SUDHL5 (cell line): ENCODE measurements around a stretch of chr2.

DNA sequence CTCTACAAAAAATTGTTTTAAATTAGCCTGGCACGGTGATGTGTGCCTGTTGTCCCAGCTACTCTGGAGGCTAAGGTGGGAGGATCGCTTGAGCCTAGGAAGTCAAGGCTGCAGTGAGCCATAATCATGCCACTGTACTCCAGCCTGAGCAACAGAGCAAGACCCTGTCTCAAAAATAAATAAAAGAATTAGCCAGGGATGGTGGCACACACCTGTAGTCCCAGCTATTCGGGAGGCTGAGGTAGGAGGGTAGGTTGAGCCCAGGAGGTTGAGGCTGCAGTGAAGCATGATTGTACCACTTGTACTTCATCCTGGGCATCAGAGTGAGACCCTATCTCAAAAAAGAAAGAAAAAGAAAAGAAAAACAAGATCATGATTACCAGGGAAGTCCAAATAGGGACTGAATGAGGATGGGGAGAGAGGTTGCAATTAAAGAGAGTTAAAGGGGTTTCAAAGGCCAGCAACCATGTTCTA, 270.2 kb upstream of the EPAS1 start:
- PRO-cap = no peak

DNA sequence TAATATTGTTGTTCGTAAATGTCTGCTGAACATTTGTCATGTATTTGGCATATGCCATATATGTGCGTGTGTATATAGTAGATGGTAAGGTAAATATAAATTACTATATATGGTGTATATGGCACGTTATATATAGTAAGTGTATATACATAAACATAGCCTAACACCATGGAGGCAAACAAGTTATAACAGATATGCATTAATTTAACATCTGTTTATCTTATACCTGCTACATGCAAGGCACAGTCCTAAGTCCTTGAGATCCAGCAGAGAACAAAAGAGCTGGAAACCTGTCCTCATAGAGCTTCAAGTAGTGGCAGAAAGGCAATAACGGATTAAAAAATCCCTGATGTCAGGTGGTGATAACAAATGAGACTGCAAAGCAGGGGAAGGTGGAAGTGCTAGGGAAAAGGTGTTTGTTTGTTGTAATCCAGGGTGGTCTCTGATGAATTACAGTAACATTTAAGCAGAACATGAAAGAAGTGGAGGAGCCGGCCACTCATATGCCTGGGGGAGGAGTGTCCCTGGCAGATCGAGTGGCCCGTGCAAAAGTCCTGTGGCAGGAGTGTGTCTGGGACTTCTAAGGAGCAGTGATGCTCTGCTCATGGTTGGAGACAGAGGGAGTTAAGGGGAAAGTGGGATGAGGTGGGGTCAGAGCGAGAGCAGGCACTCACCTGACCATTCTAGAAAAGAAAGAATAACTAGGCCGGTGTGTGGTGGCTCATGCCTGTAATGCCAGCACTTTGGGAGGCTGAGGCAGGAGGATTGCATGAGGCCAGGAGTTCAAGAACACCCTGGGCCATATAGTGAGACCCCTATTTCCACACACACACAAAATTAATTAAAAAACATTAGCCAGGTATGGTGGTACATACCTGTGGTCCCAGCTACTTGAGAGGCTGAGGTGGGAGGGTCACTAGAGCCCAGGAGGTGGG, 261.4 kb upstream of the EPAS1 start:
- PRO-cap = no peak

GRCh38 chr2:46119436-46119910, 177.7 kb upstream of the EPAS1 start:
- PRO-cap = no peak

DNA sequence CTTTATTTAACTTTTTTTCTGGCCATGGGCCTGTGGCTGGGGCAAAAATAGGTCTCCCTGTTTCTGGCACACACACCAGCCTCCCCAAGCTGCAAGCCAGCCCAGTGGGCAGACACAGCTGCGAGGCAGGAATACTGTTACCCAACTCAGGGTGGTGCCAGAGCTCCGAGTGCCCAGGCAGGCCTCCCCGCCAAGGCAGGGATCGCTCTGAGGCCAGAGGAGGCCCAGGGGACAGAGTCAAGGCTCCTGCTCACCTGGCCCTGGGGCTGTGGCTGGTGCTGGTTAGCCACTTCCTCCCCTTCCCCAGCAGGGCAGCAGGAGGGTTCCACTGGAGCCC, 67.1 kb upstream of the EPAS1 start:
- PRO-cap = no peak

- PRO-cap = no peak
Measured at GRCh38 chr2:46304612-46305136, 7.5 kb downstream of the EPAS1 start.

DNA sequence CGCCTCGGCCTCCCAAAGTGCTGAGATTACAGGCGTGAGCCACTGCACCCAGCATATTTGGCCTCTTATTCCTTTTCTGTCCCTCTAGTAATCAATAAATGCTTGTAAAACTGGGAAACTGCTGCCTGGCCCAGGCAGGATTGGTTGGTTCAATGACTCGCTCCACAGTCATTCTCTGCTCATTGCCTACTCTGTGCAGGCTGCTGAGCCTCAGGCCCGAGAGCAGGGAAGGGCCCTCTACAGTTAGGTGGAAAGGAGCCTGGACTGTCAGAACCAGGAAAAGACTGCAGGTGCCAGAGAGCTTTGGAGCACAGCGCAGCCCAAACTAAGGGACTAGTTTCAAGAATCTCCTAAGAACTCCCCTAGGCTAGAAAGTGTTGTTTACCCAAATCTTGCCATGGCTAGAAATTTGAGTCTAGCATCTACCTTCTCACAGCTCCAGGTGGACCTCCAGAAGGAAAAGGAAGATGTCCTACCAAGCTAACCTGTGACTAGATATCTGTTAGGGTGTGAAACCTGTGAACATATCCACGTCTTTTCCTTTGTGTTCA, 14.0 kb downstream of the EPAS1 start:
- PRO-cap = no peak

- PRO-cap = no peak
Measured at GRCh38 chr2:46319068-46319406, 21.8 kb downstream of the EPAS1 start.

GRCh38 chr2:46336528-46336974, 39.3 kb downstream of the EPAS1 start:
- PRO-cap = no peak

DNA sequence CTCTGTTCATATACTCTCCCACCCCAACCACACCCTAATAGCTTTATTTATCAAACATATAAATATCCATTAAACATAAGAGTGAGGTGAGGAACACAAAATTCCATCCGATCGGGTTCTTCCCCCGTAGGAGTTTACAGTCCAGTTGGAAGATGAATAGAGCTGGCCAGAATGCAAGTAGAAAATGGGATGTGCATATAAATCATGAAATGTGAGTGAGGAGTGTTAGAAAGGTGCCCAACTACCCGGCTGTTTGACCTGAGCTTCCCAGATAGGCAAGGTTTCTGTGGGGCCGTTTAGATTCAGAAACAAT, 14.1 kb upstream of the ATP6V1E2 start:
- PRO-cap = no peak

DNA sequence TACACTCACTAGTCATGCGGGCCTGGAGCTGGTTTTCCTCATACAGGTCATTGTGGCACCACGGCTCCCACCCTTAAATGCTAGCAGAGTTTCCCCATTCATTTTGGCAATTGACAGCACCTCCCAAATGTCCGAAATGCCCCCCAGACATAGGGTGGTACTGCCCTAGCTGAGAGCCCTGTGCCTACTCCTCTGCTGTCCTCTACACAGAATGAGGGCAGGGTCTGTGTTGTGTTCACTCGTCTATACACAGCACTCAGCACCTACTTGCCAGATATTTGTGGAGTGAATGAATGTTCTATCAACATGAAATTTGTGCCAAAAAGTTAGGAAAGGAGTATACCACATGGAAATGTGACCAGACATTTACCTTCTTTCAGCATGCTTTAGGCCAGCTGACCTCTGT, 26.2 kb upstream of the ATP6V1E2 start:
- PRO-cap = no peak

DNA sequence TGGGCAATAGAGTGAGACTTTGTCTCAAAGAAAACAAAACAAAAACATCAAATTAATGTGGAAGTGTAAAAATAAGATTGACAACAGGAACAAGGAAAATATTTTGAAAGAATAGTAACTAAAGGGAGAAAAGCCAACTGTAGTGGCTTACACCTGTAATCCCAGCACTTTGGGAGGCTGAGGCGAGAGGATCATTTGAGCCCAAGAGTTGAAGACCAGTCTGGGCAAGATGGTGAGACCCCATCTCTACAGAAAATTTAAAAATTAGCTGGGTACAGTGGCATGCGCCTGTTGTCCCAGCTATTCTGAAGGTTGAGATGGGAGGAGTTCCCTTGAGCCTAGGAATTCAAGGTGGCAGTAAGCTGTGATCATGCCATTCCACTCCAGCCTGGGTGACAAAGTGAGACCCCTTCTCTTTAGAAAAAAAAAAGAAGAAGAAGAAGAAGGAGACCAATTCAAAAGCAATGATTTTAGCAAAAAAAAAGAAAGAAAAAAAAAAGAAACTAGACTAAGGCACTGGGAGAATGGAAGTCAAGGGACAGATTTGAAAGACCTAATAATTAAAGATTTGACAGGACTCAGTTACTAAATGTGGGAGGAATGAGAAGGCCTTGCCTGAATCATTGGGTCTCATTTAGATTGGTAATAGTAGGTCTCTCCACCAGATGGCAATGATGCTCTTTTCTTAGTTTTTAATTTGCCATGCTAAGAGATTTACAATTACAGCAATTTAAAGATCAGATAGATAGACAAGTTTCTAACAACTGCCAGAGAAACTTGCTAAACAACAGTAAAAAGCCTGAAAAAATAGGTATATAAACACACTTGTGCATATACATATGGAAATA, 15.1 kb downstream of the CRIPT start:
- PRO-cap = no peak

DNA sequence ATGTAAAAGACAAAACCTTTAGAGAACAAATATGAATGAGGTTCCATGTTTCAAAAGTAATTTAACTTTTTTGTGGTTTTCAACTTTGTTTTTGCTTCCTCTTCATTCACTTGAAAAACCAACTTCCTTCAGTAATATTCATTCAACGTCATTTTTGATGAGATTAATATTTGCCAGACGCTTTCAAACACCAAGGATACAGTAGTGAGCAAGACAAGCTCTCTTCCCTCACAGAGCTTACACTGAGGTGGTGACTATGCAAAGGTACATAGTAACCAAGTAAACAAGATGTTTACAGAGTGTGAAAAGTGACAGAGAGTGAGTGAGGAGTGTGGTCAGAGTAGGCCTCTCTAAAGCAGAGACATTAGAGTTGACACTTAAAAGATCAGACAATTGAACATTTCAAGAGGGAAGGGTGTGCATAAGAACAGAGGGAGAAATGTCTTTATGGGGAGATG, 17.9 kb downstream of the CRIPT start:
- PRO-cap = no peak

DNA sequence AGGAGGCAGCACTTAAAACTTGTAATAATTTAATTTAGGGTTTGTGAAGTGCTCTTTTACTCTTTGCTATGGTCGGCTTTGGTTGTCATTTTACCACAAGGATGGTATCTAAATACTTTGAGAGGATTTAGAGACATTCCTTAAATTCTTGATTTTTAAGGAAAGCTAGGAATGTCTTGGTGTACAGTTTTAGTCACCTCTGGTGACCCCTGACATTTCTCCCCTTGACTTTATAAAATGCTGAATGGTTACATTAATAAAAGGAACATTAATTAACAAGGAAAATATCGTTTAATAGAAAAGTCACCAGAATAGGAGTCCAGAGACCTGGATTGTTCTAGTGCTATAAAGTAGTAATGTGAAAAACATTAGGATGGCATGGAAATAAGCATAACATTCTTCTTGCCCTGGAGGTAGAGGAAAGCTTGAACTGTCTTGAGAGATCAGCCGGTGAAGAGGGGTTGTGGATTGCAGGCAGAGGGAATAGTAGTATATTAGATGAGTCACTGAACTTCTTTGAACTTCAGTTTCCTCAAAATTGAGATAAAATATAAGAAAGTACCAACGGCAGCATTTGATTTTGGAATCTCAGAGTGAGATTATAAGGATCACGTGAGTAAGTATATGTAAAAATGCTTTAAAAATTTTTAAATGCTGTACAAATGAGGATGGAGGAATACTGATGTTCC, 7.4 kb downstream of the SOCS5 start:
- PRO-cap = no peak

DNA sequence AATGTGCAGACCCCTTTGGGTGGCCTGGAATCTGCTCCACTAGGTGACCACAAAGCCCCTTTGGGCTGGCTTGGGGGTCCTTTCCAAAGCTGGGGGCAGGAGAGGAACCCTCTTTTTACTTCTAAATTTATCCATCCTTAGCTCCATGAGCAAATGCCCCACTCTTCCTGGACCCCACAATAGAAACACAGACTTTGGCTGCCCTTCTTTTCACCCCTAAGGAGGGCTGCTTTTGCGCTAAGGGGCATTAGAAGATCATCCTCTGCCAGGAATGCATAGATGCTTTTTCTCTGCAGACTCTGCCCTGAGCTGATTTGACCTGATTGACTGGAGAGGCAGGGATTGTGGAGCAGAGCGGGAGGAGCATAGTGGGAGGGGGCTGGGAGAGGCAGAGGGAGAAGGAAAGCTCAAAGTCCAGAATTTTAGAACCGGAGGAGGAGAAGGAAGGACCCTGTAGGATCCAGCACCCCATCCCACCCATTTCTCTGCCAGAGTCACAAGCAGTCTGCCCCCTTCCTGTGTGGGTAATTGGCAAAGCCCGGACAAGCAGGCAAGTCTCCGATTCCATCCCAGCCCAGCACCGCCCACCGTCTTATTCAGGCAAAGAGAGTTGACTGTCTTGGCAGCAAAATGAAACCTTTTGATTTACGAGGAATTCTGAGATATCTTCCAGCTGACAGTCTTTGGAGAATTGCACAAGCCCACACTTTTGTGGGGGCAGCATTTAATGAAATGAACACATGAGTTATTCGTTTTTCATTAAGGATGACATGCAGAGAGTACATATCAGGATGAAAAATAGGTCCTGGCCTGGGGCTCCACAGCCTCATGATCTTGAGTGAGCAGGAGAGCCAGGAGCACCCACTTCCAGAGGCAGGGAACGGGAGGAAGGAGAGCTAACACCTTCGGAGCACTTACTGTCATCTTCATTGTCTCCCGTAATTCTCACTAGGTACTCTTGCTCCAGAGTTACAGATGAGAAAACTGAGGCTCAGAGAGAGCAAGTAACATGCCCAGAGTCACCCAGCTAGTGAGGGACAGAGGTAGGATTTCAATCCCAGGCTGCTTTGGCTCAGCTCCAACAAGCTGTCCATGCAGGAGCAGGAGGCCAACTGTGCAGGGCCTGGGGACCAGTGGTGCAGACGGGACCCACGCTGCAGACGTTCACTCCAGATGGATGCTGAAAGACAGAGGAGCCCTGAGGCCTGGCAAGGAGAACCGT, 103.1 kb downstream of the MCFD2 start:
- PRO-cap = no peak

DNA sequence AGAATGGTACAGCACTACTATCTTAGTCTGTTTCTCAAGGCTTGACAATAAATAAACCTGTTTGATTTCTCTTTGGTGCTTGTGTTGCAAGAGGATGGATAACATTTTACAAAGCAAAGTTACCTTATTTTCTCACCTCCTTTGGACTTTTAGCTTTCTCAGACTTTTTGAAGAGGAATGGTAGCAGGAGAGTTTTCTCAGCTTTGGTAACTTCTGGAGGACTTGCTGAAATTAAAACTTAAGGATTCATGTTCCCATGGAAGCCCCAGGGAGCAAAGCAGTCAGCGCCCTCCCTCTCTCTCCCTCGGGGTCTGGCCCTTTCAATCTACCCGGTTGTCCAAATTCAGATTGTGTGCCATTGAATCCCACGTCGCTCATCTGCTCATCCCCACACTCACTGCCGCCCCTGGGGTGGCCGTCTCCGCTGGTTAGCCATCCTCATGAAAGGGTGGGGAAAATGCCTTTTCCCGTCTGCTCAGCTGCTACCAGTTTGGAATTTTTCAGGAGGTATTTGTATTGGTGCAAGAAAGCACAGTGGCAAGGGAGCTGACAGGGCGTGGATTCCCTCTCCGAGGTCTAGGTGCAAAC, 27.2 kb downstream of the MCFD2 start:
- PRO-cap = no peak

DNA sequence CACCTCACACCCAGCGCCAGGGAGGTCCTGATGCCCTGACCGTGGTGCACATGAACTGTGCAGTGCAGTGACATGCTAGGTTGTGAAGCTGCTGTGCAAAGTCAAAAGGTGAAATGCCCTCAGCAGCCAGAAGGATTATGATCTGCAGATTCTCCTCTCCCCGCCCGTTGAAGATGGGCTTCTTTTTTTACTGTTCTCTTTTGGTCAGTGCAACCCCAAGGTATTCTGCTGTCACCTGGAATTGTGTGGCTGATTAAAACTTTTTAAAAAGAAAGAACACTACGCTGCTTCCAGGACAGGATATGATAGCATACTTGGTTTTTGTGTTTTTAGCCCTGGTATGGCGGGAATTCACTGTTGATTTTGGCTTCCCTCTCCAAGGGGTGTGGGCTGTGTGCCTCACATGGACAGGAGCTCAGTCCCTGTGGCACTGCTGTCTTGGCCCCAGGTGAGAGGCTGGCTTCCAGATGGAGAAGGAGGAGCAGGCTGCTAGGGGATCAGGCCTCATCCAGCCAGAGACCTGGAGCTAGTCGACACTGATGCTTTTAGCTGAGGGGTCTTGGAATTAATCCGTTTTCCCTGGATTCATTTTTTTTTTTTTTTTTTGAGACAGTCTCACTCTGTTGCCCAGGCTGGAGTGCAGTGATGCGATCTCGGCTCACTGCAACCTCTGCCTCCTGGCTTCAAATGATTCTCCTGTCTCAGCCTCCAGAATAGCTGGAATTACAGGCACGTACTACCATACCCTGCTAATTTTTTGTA, 24.1 kb downstream of the TTC7A start:
- PRO-cap = no peak

DNA sequence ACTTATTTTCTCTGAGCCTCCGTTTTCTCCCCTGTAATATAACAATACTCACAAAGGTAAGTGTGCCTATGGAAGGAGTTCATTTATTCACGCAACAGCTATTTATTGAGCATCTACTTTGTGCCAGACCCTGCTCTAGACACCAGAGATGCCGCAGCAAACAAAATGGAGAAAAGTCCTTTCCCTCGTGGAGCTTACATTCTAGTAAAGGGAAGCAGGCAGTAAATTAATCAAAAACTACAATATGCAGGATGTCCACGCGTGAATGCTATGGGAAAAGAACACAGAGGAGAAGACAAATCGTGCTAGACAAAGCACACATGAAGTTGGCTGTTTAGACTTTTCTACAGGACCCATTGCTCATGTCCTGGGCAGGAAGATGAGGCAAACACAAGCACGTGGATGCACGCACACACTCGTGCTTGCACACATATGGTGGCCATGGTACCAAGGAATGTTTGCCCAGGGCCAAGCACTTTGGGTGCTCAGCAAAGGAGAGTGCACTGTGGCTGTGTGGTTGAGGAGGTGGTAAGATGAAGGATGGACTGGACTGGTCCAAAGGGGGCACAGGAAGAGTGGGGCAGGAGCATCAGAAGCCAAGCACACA, 54.7 kb downstream of the TTC7A start:
- PRO-cap = no peak

- PRO-cap = no peak
Measured at GRCh38 chr2:47011071-47011582, 70.1 kb downstream of the TTC7A start.

- PRO-cap = no peak
Measured at GRCh38 chr2:47043944-47044918, 103.2 kb downstream of the TTC7A start.

DNA sequence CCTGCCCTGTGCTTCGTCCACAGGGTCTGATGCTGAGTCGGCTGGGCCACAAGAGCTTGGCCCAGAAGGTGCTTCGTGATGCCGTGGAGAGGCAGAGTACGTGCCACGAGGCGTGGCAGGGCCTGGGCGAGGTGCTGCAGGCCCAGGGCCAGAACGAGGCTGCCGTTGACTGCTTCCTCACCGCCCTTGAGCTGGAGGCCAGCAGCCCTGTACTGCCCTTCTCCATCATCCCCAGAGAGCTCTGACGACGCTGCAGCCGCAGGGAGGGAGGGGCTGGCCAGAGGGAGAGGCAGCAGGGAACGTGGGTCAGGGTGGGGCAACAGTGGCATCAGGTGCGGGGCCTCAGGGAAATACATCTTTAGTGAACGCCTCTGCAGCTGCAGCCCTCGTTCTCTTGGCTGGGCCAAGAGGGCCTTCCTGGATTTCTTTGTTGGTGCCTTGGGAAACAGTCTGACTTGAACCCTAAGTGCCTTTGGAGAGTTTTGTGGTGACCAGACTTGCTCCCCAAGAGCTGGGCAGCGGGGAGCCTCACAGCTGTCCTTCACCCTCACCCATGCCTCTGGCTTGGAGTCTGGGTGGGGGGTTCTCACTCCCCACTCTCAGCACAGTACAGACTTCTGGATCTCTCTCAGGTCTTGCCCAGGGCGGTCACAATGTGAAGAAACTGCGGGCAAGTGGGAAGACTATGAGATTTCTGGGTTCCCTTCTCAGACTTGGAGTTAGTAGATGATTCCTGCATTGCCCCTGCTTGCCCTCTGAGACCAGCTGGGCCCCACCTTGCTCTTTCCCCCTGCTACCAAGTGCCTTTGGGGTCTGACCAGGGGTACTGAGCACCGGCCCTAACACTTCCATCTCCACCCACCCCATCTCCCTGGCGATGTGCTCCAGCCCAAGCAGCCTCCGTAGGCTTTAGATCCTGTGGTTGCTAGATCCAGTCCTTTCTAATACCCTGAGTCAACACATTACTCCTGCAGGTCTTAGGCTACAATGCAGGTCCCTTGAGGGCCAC, 81.1 kb downstream of the STPG4 start:
- PRO-cap = no peak